ENCODE measurements around the gene MACIR.

DNA sequence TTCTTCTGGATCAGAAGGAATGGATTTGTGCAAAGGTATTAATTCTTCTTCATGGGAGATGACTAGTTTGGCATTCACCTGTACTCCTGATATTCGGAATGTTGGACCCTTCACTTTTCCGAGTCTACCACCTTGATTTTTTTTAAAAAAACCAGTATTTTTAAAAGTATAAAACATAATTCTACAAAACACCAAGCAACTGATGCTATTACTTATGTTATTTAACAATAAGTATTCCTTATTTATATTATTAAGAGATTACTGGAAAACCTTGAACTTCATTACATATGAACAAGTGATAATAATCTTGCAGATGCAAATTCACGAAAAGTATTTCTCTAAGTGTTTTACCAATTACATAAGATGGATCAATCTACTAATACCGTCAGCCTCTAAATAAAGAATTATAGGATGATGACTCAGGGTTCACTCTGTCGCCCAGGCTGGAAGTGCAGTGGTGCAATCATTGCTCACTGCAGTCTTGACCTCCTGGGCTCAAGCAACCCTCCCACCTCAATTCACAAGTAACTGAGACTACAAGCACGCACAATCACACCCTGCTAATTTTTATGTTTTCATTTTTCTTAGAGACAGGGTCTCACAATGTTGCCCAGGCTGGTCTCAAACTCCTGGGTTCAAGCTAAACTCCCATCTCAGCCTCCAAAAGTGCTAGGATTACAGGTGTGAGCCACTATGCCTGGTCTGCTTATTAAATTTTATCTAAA, 56.2 kb downstream of the CHD1 start:
- PRO-cap: no peak

- PRO-cap: no peak
Measured at GRCh38 chr5:98909060-98910383, 19.3 kb downstream of the CHD1 start.

GRCh38 chr5:98954566-98955063, 25.8 kb upstream of the CHD1 start:
- PRO-cap: no peak

DNA sequence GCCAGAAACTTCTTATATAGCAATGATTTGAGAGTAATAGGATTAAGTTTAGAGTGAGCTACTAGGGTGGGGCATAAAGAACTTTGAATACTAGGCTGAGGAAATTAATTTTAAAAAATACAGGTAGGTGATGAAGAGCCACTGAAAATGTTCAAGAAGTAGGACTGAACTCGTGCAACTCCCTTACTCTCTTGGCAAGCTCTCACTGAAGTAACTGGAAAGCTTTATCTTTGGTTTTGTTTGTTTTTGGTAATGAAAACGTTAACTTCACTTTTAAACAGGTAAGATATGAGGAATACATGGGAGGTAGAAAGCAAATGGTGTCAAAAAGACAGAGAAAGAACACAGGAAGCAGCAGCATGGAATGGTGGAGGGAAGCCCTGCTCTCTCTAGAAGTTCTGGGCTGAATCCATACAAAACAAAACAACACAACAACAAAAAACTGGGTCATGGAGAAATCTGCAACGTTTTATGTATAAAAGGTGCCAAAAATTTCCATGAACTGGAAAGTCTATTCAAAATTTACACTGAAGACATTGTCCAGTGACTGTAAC, 91.1 kb upstream of the CHD1 start:
- PRO-cap: unidirectional peak, minus-strand start at position 396 of the sequence

- PRO-cap: no peak
Measured at GRCh38 chr5:101145214-101145484, 242.1 kb upstream of the ST8SIA4 start.

DNA sequence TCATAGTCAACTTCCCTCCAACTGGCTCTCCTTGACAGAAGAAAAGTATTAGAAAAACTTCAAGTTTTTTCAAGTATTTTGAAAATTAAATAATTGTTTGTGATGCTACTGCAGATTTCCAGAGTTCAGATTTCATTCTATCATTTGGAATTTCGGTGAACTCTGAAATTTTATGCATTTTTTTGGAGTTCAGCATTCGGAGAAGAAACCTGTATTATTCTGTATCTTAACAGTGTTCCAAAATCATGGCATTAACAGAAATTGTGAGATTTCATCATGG, 175.2 kb downstream of the SLCO4C1 start:
- PRO-cap: no peak

DNA sequence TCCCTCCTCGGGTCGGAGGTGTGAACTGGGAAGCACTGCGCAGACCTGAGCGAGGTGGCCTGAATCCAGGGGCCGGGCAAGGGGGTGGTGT, 739 bp upstream of the PAM start:
- PRO-cap: no peak

DNA sequence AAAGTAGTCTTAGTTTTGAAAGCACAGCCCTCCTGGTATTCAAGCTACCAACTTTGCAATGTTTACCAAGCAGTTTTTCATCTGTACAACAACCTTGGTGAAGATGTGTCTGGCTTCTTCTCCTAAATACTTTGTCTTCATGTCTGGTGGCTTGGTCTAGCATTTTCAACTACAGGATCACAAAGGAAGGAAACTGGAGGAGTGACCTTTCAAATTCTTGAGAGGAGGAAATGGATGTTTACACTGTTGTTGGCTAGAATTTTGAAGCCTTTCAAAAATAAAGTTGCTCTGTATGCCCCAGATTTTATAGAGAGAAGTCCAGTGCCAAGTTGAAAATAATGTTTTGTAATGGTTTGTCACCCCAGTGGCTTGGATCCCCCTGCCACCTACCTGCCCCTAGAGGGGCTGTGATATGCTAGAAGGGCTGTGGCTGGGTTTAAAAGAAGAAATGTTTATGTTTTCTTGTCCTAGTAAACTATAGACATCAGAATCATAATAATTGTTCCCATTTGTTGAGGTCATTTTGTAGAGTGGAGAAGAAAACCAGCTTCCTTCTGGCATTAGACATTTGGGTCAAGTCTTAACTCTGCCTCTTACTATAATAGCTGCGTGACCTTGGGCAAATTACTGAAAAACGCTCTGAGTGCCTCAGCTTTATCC, 16.5 kb downstream of the PAM start:
- PRO-cap: no peak

- PRO-cap: no peak
Measured at GRCh38 chr5:102798850-102799410, 43.8 kb downstream of the PAM start.

DNA sequence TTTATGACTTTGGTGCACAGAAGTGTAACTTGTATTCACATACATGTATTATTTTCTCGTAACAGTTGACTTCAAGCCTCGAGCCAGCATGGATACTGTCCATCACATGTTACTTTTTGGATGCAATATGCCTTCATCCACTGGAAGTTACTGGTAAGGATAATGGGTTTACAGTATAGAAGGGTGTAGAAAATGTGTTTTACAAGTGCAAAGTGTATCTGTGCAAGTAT, 158.7 kb downstream of the PAM start:
- PRO-cap: no peak

DNA sequence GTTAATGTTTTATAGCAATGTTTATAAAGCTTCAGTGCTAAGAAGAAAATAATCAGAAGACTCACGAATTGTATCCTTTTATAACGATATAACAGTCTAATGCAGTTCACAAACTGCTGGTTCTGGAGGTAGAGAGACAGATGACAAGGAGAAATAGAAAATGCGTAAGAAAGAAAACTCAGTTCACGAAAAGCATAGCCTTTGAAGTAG, 1.6 kb downstream of the GIN1 start:
- PRO-cap: no peak

DNA sequence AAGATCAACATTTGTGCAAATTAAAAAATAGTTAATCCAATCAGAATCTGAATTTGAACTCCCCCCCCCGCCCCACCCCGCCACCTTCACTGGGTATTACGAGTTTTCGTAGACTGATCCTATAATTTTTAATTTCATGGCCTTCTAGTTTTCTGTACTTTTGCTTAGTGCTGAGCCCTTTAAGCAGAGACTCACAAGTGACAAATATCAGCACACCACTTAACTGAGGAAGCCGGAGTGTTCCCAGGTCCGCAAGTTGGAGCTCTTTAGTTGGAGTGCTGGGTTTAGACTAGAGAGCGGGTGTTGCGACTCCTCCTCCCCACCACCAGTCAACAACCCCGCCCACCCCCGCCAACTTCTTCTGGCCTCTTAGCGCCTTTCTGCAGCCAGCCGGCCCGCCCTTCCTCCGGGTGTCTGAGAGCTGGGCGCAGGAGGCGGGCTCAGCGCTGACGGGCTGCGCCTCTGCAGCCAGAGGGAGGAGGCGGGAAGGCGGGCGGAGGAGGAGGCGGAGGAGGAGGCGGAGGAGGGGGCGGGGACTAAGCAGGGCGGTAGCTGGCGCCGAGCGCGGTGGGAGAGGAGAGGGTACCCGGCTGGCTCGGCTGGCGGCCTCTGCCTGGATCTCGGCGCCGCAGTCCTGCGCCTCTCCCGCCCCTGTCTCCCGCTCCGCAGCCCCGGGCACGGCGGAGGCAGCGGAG, at the start of gene MACIR:
Gene MACIR, plus strand, starts transcription at position 575 of the 695 bp plus-strand sequence.
- PRO-cap: bidirectional peak, plus-strand start at position 583 of the sequence, minus-strand start at position 233 of the sequence

DNA sequence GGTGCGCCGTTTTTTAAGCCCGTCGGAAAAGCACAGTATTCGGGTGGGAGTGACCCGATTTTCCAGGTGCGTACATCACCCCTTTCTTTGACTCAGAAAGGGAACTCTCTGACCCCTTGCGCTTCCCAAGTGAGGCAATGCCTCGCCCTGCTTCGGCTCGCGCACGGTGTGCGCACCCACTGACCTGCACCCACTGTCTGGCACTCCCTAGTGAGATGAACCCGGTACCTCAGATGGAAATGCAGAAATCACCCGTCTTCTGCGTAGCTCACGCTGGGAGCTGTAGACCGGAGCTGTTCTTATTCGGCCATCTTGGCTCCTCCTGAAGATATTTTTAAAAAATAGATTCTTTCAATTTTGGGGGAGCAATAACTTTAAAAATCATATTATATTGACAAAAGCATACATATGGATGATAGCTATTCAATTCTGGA, 517.5 kb upstream of the NUDT12 start:
- PRO-cap: no peak

DNA sequence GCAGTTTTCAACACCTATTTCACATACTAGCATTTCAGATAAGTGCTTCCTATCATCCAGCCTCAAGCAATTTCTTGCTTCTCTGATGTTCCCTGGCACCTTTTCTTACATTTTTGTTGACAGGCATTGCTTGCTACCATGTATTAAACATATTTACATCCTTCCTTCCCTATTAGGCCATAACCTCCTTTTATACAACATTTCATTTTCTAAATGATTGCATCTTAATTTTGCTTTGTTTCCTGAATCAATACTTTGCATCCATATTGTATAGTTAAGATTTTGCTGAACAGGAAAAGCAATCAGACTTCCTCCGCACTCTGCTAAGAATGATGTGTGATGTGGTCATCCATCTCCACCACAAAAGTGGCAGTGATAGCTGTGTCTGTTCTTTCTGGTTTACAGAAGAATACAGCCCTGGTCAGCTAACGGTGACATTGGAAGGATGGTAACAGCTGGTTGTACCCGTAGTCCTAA, 1191.6 kb upstream of the NUDT12 start:
- PRO-cap: no peak

DNA sequence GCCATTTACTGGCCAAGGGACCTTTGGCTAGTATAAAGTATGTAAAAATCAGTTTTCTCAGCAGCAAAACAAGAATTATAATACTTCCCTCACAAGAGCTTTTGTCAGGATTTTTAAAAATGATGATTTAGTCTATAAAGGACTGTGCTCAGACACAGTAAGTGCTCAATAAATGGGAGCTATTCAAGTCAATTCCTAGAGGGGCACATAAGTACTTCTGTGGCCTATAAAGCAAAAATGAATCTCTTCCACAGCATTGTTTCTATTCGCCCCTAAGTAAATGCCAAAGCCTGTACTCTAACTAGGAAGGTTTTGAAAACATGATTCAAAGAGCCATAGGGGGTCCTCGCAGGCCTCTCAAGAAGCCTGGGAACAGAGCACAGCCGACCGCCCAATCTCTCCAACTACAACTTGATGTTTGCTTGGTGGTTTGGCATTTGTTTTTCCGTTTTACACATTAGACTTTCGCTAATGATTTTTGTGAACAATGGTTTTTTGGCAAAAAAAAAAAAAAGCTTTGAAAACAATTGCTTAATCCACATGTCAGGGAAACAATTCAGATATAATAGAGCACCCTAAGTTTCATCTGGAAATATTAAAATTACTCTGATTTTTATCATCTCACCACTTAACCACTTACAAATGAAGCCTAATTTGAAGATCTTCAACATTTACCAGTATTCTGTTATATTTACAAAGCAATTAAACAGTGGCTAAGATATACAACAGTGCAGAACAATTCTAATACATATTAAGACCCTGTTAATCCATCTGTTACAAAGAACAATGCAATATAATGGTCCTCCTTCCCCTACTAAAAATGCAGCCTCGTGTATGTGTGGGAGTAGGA, 19.3 kb downstream of the EFNA5 start:
- PRO-cap: no peak

DNA sequence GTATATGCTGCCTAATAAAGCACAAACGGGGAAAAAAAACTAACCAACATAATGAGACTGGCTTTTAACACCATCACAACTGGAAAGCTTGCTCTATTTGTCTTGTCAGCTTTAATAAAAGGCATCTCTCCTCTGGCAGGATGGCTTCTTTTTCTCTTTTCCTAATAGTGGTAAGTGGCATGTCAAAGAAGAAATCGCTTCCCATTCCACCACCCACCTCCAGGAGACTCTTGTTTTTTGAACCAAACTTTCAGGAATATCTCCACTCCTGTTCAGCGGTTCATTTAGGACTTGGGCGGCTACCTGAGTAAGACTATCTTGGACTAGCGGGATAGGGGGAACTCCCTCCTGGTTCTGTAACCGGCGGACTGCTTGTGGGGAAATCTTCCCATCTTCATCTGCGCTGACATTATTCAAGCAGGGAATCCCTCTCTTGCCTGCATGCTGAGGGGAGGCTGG, 2.0 kb downstream of the EFNA5 start:
- PRO-cap: bidirectional peak, plus-strand start at position 289 of the sequence, minus-strand start at position 282 of the sequence

DNA sequence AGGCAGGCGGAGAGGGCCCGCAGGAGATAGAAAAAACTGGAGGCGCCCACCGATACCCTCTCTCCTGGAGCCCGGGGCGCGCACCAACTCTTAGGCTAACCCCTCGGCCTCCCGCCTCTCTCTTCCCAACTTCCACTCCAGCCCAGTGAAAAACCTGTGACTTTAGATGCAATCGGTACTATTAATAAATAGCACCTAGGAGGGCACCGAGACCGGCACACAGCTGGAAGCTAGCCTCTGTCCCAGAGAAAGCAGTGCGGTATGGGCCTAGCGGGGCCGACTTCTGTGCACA, 1.6 kb downstream of the EFNA5 start:
- PRO-cap: no peak

DNA sequence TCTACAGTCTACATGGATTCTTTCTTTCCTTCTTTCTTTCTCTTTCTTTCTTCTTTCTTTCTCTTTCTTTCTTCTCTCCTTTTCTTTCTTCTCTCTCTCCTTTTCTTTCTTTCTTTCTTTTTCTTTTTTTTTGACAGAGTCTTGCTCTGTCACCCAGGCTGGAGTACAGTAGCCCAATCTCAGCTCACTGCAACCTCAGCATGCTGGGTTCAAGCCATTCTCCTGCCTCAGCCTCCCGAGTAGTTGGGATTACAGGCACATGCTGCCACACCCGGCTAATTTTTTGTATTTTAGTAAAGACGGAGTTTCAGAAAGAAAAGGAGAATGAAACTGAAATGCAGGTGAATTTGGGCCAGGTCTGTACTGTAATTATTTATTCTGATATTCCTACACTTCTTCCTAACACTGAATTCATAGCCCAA, 323.5 kb downstream of the FBXL17 start:
- PRO-cap: no peak

GRCh38 chr5:108364704-108365170, 17.2 kb downstream of the FBXL17 start:
- PRO-cap: no peak

GRCh38 chr5:109455419-109456293, 45.9 kb upstream of the PJA2 start:
- PRO-cap: bidirectional peak, plus-strand start at chr5:109455821, minus-strand start at chr5:109455632

Measured in ReNcell CX (cell line).